Neural crest cell (in vitro differentiated cells): ENCODE measurements around a stretch of chr2.

DNA sequence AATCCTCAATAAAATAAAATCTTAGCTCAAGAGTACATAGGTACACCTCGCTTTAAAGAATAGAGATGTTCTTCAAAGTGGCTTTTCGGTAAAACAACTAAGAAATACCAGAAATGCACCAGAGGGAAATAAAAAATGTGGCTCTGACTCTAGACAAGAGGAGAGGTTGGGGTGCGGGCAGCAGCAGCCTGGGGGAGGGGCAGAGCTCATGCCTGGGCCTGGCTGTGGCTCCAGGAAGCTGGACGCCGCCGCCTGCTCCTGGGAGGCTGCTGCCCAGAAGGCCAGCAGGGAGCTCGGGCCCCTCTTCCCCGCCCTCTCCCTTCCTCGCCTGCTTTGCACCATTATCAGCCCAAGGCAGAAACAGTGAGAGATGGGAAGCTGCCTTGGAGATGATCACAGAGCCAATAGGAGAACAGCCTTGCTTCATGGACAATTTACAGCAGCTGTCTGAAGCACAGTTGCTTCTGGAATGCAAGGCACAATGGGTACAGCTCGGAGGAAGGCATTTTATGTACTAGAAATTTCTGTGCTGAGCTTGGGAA lies 55.2 kb upstream of the AFF3 start:
- PRO-cap, result bidirectional peak, plus-strand start at position 455 of the sequence, minus-strand start at position 280 of the sequence

DNA sequence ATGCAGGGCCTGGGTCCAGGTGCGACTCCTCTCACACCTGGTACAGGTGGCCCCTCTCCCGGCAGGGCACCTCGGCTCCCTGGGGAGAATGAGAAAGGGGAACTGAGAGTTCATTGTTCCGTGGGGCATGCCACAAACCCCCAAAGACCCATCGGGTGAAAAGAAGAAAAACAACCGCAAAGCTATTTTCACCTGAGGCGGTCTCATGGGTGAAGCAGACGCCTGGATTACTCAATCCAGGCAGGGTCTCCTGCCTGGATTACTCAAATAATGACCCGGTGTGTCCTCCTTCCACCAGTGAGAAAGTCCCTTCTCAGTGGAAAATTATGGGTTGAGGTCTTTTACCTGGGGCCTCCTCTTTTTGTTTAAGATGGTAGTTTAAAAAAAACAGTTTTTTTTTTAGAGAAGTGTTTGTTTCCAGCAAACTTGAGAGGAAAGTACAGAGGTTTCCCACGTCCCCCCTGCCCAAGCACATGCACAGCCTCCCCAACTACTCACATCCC lies 74.6 kb downstream of the LONRF2 start:
- PRO-cap, result no peak

DNA sequence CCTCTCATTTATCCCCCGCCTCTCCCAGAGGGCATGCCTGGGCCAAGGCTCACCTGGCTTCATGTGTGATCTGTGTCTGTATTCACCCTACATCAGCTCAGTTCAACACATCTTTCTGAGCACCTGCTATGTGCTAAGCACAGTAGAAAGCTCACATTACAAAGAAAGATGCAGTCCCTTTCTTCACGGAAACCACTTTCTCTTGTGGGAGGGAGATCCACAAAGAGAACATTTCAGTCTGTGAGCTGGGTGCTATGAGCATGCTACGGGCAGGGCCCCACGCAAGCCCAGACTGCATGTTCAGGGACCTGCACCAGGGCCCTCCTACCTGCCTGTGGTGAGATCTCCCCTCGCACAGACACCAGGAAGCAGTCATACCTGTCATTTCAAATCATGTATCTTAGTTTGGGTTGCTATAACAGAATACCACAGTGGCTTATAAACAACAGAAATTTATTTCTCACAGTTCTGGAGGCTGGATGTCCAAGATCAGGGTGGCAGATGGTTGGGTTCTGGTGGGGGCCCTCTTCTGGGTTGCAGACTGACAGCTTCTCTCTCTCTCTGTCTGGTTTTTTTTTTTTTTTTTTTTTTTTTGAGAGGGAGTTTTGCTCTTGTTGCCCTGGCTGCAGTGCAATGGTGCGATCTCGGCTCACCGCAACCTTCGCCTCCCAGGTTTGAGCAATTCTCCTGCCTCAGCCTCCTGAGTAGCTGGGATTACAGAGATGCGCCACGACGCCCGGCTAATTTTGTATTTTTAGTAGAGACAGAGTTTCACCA lies 90.9 kb downstream of the PDCL3 start:
- PRO-cap, result no peak

- PRO-cap, result no peak
Observed at GRCh38 chr2:100742127-100743252, 77.4 kb upstream of the NPAS2 start.

GRCh38 chr2:100861157-100861753 lies 41.3 kb downstream of the NPAS2 start:
- PRO-cap, result no peak

- PRO-cap, result no peak
Observed at GRCh38 chr2:100940866-100941758, 61.0 kb upstream of the RPL31 start.

GRCh38 chr2:100953566-100954132 lies 48.4 kb upstream of the RPL31 start:
- PRO-cap, result no peak

DNA sequence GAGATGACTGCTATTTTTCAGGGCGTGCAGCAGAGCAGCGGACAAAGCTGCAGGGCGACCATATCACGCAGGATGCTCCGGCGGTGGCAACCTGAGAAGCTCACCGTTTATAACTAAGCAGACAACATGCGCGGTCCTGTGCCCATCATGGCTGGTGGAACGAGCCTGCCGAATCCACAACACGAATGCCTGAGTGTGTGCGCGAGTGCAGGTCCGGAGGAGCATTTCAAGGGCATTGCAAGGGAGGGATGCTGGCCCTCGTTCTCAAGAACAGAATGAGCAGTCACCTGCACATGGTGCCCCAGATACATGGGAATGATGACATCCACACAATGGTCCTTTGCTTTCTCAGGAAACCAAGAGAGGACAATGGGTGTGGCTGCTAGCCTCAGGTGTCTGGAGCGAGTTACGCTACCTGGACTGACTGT lies 39.9 kb downstream of the TBC1D8 start:
- PRO-cap, result no peak

DNA sequence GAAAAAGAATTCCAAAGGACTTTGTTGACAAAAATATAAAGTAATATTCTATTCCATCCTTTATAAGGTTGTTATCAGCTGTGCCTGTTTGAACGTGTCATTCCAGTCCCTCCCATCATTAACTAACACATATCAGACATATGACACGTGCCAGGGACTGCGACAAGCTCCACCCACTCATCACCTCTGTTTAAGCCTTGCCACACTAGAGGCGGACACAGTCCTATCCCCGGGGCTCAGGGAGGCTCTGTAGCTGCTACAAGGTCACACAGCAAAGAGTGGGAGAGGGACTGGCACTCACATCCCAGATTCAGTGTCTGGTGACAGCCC lies 30.0 kb downstream of the TBC1D8 start:
- PRO-cap, result no peak

DNA sequence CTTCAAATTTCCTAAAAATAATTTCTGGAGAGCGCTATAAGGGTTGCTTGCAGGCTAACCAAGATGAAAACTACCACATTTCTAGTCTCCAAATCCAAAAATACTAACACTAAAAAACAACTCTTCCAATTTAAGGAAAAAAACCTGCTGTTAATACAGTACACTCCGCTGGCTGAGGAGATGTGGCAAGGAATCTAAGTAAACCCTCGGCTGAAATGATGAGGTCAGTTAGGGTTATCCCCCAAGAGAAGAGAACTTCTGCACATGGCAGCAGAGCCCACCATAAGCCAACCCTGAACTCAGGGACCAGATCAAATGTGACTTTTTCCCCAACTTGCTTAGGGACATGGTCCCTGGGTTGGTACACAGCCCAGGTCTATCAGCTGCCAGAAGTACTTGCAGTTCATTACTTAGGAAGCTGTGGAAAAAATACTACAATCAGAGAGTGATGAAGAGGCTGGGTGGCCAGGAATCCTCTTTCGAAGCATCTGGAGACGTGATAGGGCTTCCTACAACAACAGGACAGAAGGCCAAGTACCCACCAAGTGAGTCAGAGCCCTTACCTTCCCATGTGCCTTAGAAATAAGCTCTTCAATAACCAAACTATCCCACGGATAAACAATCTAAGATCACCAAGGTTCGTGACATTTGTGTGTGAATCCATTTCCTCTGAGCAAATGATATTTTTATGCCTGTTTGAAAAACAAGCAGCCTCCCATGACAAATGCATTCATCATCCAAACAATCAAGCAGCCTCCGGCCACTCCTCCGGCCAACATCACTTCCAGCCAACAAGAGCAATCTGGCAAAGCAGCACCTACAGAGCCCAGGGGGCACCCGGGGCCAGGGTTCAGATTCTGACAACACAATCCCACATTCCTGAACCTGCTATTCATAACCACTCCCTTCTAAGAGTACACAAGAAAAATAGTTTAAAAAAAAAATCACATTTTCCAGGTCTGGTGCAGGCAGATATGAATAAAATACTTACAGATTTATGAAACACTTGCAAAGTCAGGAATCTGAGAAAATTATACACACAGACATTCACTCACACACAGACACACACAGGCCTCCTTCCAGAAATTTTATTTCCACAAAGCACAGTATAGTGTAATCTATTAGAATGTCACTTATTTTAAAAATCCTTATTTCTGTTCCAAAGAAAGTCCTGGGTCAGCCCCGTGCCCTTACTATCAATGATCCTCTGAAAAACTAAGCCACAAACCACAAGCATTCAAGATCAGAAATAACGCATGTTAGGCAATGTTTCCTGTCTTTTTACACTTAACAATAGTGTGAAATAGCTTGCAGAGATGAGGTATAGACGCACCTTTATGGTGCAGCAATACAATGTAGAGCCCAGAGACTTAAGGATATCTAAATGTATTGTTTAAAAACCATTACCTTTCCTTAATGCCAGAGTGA lies 26.3 kb downstream of the TBC1D8 start:
- PRO-cap, result no peak

DNA sequence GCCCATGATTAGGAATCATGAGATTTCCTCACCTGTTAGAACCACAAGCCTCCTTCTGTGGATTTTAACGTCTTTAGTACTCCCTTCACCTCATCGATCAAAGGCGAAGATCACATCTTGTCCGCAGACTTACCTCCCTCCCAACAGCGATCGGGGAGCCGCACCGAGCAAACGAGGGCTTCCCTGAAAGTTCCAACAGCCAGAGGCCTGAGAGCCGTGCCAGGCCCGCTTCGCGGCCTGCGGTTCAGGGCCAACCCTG lies 763 bp downstream of the RNF149 start:
- PRO-cap, result no peak

- PRO-cap, result no peak
Observed at GRCh38 chr2:101396254-101396700, 9.0 kb upstream of the CREG2 start.

GRCh38 chr2:101474324-101474916 lies 492 bp downstream of the RFX8 start:
- PRO-cap, result bidirectional peak, plus-strand start at chr2:101474454, minus-strand start at chr2:101474513

GRCh38 chr2:101518788-101519307 lies 43.9 kb upstream of the RFX8 start:
- PRO-cap, result no peak

DNA sequence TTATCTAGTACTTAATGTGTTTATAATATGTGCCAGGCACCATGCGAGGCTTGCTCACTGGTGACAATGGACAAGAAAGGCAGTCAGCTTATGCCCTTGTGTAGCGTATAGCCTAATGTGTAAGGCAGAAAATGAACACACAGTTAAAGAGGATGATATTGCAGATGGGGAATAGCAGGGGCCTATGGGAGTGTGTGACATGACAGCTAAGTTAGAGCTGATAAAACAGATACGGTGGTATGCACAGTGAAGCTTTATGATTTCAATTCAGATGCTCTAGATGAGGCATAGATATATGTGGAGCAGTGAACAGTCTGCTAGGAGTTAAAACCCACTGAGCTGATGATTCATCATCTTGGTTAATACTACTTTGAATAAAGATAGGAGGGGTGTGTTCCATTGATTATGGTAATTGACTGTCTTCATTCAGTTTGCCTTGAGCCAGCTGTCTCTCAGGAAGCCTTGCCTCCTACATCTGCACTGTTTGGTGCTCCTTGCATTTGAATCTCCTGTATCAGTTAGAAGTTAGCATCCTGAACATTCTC lies 13.0 kb downstream of the MAP4K4 start:
- PRO-cap, result no peak

DNA sequence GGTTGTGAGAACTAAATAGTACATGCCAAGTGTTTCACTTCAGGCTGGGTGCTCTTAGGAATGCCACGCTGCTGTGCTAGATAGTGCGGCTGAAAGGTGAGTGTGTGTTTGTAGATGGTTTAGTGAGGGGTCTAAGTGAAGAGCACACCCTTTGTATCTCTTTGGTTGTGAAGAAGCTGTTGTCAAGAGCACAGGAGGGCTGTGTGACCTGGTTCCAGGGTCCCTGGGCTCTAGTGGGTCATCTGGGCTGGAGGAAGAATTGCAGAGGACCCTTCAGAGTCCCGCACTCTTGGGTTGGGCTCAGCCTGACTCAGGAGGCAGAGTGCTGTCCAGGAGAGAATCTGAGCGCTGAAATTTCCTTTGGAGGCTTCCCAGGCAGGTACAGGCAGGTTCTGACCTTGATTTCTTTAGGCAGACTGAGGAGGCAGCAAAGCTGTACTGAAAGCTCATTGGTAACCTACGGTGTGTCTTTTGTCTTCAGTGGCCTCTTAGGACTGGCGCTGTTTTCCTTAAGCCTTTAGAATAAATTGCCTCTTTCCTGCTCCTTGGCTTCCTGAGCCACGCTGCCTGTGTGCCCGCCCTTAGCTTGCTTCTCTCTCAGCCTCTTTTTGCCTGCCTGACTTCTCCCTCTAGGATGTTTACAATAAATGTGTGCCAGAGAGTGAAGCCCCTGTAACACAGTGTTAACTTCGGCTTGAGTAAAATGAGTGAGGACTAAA lies 44.5 kb downstream of the MAP4K4 start:
- PRO-cap, result no peak

- PRO-cap, result no peak
Observed at GRCh38 chr2:101802269-101802841, 104.8 kb downstream of the MAP4K4 start.

DNA sequence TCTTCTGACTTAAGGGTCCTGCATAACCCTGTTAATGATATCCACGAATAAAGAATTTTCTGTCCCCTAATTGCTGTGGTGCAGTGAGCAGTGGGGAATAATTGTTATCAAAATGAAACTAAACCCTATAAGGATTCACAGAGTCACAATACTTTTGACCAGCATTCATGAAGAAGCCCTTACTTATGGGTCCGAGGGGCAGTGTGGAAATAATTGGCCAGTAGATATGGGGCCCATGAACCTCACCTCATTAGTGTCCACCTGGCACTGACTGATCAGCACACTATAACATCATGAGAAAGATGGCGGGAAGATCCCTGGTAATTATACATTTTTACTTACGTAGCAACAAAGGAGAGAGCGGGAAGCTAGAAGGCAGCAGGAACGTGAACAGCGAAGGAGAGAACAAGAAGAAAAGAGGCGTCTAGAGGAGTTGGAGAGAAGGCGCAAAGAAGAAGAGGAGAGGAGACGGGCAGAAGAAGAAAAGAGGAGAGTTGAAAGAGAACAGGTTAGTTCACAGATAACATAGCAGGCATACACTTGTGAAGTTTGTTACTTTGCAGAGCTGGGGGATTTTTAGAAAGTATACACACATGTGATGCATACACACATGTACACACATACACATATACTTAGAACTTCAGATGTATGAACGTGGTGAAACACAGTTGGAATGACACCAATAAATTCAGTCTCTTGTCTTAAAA lies 136.0 kb upstream of the IL1R2 start:
- PRO-cap, result unidirectional peak, plus-strand start at position 456 of the sequence

- PRO-cap, result no peak
Observed at GRCh38 chr2:101987692-101988130, 4.0 kb upstream of the IL1R2 start.

DNA sequence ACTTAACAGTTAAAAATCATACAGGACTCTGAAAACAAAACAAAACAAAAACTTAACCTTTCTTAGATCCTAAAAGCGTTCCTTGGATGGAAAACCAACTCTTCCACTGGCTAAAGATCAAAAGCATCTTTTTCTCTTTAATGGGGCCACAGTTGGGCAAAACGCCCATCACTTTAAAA lies 340 bp upstream of the IL1R2 start:
- PRO-cap, result no peak